HL-60 (cell line): ENCODE measurements around a stretch of chr6.

GRCh38 chr6:33718839-33719244, 7.3 kb upstream of the UQCC2 start:
- RRBS, result no CpG with 5 or more reads among the region's 3 CpGs

DNA sequence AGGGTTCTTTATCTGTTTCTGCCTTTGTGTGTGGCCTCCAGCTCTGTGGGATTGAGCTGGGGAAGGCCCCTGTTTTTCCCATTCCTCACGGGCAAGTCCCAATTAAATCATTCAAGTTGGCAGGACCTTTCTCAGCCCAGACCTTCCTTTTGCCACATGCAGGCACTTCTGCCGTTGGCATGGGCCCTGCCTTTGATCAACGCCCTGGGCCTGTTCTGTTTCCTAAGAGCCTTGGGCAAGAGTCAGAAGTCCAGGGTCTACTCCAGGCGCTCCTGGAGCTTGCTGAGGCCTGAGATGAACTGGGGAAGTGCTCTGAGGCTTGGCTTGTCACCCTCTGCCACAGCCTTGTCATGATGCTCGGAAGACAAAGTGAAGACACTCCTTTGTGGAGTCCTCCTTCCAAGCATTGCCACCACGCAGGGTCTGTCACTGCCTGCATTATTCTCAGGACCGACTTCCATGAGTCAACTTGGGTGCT, 7.1 kb downstream of the IP6K3 start:
- RRBS, result no CpG with 5 or more reads among the region's 7 CpGs

DNA sequence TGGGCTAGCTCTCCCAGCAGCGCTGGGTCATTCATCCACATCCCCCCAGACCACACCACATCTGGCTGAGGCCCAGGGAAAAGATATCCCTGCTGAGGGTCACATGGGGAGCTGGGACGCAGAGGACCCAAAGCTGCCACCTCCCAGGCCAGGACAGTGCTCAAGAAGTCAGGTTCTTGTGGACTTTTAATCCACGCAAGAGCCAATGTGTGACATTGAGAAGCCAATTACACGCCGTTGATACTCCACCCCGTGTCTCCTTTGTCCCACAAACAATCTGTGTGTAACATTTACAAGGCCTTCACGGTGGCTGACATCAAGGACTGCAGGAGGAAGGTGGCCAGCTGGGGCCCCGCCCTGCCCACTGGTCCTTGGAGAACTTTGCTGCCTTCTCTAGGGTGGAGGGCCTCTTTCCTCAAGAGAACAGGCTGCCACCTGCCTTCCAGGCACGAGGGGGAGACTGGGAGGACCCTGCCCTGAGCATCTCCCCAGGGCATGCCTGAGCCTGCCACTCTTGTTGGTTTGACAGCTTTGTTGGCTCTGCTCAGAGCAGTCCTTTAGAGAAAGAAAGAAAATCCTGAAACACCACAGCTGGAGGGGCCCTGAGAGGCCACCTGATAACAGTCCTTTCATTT, 5.4 kb upstream of the IP6K3 start:
- RRBS, result no CpG with 5 or more reads among the region's 9 CpGs

- RRBS, result no CpG with 5 or more reads among the region's 23 CpGs
These were observed 9.0 kb downstream of the LEMD2 start for GRCh38 chr6:33779650-33780529.

- RRBS, result no CpG with 5 or more reads among the region's 1 CpG
These were observed 2.5 kb downstream of the LEMD2 start for GRCh38 chr6:33786402-33786869.

- RRBS, result no CpG with 5 or more reads among the region's 3 CpGs
These were observed 81.8 kb upstream of the MLN start for GRCh38 chr6:33885627-33886041.

GRCh38 chr6:34094277-34094699, 51.6 kb downstream of the GRM4 start:
- RRBS, result no CpG with 5 or more reads among the region's 3 CpGs

GRCh38 chr6:34306148-34306953, 57.5 kb upstream of the SMIM29 start:
- RRBS, result no CpG with 5 or more reads among the region's 7 CpGs

DNA sequence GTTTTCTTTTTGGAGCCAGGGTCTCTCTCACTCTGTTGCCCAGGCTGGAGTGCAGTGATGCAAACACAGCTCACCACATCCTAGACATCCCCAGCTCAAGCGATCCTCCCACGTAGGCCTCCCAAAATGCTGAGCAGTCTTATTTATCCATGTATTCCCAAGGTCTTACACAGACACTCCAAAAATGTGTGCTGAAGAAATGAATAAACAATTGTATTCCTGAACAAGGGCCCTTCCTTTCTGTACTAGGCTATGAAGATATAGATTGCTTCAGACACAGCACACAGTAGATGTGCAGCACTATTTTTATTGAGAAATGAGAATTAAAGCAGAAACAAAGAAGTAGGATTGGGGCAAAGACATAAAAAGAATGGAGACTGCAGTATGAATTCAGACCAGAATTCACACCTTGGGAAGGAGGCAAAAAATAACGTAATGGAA, 9.1 kb downstream of the NUDT3 start:
- RRBS, result no CpG with 5 or more reads among the region's 3 CpGs

GRCh38 chr6:34415619-34416519, 10.0 kb downstream of the RPS10 start:
- RRBS, result no CpG with 5 or more reads among the region's 9 CpGs

- RRBS, result no CpG with 5 or more reads among the region's 4 CpGs
These were observed 45.0 kb upstream of the SPDEF start for GRCh38 chr6:34601048-34601650.

GRCh38 chr6:34791252-34791695, 609 bp upstream of the BLTP3A start:
- RRBS, result no CpG with 5 or more reads among the region's 14 CpGs

DNA sequence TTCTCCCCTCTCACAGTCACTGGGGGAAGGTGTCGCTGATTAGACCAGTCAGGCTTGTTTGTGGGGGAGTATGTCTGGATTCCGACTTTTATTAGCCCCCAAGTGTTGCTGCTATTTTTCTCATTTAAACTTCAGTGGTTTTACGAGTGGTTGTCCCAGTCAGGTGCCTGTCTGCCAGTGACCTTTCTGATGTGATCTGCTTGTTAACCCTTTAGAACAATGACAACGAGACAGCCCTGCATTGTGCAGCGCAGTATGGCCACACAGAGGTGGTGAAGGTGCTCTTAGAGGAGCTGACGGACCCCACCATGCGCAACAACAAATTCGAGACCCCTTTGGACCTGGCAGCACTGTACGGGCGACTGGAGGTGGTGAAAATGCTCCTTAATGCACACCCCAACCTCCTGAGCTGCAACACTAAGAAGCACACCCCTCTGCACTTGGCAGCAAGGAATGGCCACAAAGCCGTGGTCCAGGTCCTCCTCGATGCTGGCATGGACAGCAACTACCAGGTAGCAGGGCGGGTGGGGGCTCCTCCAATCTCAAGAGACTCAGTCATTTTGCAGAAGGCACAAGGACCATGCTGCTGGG, 92.5 kb downstream of the ANKS1A start:
- RRBS, result no CpG with 5 or more reads among the region's 13 CpGs

GRCh38 chr6:34982220-34983458, 93.6 kb downstream of the ANKS1A start:
- RRBS, result no CpG with 5 or more reads among the region's 17 CpGs

- RRBS, result no CpG with 5 or more reads among the region's 2 CpGs
These were observed 121.9 kb downstream of the ANKS1A start for GRCh38 chr6:35010873-35011419.

- RRBS, result no CpG with 5 or more reads among the region's 1 CpG
These were observed 114.3 kb downstream of the TCP11 start for GRCh38 chr6:35026682-35027305.

DNA sequence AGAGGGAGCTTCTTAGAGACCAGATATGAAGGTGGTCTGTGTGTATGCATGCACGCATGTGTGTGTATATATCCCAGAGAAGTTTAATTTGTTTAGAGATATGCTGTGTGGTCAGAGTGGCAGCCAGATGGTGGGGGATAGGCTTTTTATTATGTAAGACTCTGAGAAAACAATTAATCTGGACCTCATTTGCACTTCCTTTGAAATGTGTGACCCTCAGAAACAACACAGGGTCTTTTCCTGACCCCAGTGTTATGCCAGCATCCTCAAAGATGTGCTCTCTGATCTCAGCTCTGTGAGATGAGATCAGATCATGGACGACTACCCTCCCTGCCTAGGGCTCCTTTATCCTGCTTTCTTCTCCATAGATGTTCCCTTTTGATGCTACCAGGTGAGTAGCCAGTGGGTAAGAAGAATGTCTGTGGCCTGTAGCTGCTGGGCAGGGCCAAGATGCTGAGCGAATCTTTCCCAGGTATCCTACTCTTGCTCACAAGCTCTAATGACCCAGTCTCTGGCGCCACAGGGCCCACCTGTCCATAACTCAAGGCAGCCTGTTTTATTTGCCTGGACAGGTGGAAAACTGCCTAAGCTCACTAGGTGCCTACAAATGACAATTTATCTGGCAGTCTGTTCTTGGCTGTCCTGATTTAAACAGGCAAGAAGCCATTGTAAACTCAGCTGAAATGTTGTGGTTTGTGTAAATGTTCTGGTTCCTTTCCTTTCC, 113.5 kb downstream of the TCP11 start:
- RRBS, result no CpG with 5 or more reads among the region's 4 CpGs

DNA sequence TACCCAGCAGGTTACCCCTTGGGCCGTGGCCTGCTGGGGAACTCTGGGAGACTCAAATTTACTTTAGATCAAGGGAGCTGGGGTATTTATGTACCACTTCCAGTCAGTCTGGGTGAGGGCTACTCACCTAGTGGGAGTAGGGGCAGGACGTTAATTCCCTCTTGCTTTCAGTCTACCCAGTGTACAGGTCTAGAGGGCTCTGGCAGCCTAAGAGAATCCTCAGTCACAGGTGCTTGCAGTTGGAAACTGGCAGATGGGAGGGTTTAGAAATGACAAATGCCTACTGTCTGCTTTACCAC, 103.7 kb downstream of the TCP11 start:
- RRBS, result no CpG with 5 or more reads among the region's 2 CpGs

DNA sequence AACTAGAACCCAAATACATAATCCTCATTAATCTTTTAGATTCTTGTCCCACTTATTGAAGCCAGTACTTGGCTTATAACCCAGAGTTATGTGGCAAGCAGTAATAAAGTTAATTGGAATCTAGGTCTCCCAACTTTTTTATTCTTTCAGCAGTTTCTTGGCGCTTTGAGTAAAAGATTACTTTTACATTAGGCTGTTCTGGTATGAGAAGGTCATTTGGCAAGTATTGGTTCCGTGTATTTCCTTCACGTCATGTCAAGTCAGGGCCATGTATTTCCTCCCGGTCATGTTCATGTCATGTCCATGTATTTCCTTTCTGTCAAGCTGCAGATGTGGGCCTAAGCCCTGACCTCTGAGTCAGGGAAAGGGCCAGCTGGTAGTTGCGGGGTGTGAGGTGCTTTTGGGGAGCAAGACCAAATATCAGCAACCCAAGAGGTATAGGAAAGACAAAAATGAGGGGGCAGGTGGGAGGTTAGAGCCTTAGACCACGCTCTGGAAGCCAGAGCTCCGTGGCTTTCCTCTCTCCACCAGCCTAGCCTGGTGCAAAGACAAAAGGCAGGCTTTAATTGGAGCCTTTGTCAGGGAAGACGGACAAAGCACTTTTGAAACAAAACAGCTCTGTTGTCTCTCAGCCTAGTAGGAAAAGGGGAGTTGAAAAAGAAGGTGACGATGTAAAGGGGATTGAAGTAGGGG, 93.4 kb downstream of the TCP11 start:
- RRBS, result no CpG with 5 or more reads among the region's 9 CpGs

GRCh38 chr6:35059526-35060298, 81.4 kb downstream of the TCP11 start:
- RRBS, result 96% methylated on average over 1 of the region's 26 CpGs